ENCODE results near the genes TFE3, PRICKLE3, FOXP3, GAGE12E, USP27X, CLCN5, EZHIP, NUDT11, XAGE2 and GPR173.

- RAMPAGE, long total RNA: no peak
- RRBS: no CpG with 5 or more reads among the region's 4 CpGs
These were observed 8.8 kb downstream of the GRIPAP1 start for GRCh38 chrX:48993235-48993781.

GRCh38 chrX:49041693-49042762 lies 1.1 kb downstream of the TFE3 start:
- RAMPAGE, long total RNA: no peak
- RRBS: no CpG with 5 or more reads among the region's 12 CpGs

DNA sequence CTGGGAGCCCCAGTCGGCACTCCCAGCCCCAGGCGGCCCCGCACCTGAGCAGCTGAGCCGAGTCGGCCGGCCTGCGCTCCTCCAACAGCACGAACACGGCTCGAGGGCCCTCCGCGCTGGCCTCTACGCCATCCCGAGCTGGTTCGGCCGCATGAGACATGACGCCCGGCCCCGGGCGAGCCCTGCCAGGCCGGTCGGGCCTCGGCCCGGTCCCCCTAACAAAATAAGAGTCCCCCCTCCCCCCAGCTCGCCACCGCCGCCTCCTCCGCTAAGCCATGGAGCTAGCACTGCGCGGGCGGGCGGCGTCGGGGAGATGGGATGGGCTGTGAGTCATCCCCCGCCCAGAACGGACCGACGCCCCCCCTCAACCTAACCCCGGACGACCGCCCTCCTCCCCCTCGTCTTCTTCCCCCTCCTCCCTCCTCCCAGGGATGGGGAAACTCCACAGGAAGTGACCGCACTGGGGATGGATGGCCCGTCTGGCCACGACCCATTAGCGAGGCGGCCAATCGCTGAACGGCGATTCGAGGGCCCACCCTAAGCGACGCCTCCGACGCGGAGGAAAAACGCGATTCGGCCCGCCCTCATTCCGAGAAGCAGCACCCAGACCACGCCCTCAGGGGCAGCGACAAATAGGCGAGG lies at the start of gene TFE3:
Gene TFE3 (minus strand): TSS at position 291 of the 642 bp plus-strand sequence.
- RAMPAGE, long total RNA: start-site peak on the minus strand centred at position 189 of the sequence, 63 bp wide, 501 and 319 reads in 2 replicates; start-site peak on the minus strand centred at position 309 of the sequence, 47 bp wide, 100 and 172 reads in 2 replicates
- RRBS: no CpG with 5 or more reads among the region's 64 CpGs

DNA sequence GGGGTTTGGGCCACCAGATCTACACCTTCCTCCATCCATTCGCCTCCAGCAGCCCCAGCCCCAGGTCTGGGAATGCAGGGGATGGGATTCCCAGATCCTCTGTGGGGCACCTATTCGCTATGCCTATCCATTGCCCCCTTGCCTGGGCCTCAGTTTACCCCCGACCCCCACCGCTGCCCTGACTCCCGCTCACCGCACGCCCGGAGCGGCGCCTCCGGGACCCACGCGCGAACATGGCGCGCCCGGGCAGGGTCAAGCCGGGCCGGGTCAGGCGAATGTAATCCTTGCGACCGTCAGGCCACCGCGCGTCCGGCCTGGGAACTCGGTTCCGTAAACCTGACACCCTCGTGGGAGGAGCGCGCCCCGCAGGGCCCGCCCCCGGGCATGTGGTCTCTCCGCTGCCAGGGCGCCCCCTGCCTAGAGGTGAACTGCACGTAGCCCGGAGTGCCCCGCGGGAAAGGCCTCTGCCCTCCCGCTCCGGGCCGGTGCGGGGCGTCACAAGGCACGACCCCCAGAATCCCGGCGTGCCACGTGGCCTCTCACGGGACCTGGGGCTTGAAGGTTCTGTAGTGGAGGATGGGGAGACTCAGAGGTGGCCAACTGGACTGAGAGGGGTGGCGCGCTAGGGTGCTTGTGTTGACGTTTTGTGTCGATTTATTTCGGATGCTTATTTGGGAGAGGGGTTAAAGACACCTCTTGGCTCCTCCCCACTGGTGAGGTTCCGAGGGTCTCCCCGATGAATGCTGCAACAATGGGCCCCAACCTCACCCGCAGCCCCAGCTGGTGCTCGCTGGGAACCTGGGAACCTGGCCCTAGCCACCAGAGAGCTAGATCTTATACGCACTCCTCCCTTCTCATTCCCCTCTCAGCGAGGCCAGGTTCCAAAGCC lies at the start of gene PRICKLE3:
Gene PRICKLE3 (minus strand): TSS at position 311 of the 889 bp plus-strand sequence.
- RAMPAGE, long total RNA: start-site peak on the minus strand centred at position 284 of the sequence, 81 bp wide, 80 and 95 reads in 2 replicates
- RRBS: 30% methylated on average over 24 of the region's 61 CpGs

DNA sequence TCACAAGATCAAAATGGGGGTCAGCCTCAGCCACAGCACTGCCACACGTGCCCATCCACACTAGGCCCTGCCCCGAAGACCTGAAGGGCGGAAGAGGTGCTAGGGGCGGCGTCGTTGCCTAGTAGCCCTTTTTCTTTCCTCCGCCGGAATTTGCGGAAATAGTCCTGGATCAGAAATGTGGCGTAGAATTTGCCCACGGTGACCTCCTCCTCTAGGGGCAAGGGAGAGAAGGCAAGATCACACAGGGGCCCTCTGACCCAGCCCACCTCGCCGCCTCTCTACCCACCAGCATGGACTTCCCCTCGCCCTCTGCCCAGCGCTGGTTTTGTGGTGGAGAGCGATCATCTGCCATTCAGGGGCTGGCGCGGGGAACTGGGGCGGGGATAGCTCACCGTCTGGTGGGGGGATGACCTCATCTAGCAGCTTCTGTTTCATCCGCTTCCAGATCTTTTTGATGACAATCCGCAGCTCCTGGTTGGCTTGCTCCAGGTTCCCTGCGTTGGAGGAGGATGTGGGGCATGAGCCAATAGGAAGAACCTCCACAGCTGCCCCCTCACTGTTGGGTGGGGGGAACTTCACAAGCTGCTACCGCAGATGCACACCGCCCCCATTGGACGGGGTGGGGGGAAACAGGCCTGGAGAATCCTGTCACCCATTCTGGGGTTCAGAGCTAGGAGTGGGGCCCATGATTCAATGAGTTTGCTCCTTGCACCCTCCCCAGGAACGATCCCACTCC lies 9.7 kb upstream of the SYP start:
- RAMPAGE, long total RNA: no peak
- RRBS: no CpG with 5 or more reads among the region's 27 CpGs

GRCh38 chrX:49264419-49265091 lies at the start of gene FOXP3:
Gene FOXP3 (minus strand): TSS chrX:49264710.
- RAMPAGE, long total RNA: no peak
- RRBS: no CpG with 5 or more reads among the region's 14 CpGs

DNA sequence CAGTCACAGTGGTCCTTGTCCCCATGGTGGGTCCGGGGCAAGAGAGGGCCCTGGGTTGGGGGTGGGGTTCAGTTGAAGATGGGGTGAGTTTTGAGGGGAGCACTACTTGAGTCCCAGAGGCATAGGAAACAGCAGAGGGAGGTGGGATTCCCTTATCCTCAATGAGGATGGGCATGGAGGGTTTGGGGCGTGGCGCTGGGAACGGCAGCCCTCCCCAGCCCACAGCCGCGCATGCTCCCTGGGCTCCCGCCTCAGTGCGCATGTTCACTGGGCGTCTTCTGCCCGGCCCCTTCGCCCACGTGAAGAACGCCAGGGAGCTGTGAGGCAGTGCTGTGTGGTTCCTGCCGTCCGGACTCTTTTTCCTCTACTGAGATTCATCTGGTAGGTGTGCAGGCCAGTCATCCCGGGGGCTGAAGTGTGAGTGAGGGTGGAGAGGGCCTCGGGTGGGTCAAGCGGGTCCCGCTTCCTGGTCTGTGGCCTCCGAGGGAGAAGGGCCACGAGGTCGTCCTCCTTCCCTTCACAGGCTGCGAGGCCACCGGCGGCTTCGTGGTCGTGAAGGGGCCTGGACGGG lies at the start of gene GAGE12E:
Gene GAGE12E (plus strand): TSS at position 274 of the 571 bp plus-strand sequence.
- RAMPAGE, long total RNA: no peak
- RRBS: no CpG with 5 or more reads among the region's 28 CpGs

- RAMPAGE, long total RNA: no peak
- RRBS: 9% methylated on average over 9 of the region's 75 CpGs
These were observed at the start of gene USP27X for GRCh38 chrX:49878800-49879760. Gene USP27X (plus strand): TSS chrX:49879484.

- RAMPAGE, long total RNA: no peak
- RRBS: 31% methylated on average over 13 of the region's 53 CpGs
These were observed at the start of gene CLCN5 for GRCh38 chrX:49922228-49922851. Gene CLCN5 (plus strand): TSS chrX:49922596.

DNA sequence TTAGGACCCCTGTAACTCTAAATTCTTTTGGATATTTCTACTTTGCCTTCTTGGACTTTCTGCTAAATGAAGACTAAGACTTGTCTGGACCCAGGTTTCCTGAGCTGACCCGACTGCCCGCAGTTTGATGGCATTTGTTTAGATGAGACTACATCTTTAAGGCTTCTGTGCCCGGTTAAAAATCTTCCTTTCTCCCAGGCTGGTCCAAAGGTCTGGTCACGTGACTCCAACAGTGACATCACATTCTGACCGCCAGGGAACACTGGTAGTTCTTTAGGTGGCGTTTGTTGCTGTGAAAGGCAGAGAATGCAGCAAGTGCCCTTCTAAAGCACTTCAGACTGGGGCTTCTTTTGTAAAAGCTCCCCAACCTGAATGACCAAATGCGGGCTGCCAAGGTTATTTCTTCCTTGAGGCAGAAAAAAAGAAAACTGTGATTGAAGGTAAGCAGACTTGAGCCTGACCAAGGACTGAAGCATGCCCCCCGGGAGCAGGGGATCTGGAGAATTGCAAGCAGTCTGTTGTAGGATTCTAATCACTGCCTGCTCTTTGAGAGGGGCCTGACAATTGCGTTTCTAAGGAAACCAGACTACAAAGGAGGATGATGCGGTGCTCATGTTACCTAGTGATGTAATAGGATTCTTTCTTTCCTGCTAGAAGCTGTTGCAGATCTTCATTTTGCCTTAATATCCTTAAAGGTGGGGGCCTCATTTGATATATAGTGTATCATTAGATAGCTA lies 133.3 kb downstream of the AKAP4 start:
- RAMPAGE, long total RNA: no peak
- RRBS: no CpG with 5 or more reads among the region's 10 CpGs

- RAMPAGE, long total RNA: no peak
- RRBS: no CpG with 5 or more reads among the region's 5 CpGs
These were observed 105.8 kb downstream of the AKAP4 start for GRCh38 chrX:50094889-50095566.

- RAMPAGE, long total RNA: no peak
- RRBS: no CpG with 5 or more reads among the region's 10 CpGs
These were observed 170.6 kb downstream of the SHROOM4 start for GRCh38 chrX:50643183-50643907.

DNA sequence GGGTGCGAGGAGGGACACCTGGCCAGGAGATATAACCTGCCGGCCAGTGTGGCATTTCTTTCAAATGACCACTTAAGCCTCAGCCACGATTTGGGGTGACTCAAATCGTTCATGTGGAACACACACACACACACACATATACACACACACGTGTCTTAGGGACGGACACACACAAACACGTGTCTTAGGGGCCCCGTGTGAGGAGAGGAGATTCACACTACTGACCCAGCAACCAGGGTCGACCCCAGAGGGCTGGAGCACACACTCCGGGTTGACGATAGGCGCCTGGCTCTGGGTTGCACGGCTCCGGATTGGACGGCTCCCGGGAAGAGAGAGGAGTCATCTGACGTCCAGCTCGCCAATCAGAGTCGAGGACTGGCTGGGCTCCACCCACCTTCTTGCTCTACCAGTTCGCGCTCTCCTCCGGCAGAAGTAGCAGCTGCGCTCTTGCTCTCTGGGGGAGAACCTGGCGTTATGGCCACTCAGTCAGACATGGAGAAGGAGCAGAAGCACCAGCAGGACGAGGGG lies at the start of gene EZHIP:
Gene EZHIP (plus strand): TSS at position 406 of the 528 bp plus-strand sequence.
- RAMPAGE, long total RNA: no peak
- RRBS: 87% methylated on average over 11 of the region's 25 CpGs

DNA sequence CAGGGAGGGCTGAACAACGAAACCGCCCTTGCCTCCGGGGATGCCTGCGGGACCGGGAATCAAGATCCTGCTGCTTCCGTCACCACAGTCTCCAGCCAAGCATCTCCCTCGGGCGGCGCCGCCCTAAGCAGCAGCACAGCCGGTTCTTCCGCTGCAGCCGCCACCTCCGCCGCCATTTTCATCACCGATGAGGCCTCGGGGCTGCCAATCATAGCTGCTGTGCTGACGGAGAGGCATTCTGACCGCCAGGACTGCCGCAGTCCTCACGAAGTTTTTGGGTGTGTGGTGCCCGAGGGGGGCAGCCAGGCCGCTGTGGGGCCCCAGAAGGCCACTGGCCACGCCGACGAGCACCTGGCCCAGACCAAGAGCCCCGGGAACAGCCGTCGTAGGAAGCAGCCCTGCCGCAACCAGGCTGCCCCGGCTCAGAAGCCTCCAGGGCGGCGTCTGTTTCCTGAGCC lies 352 bp downstream of the EZHIP start:
- RAMPAGE, long total RNA: no peak
- RRBS: 91% methylated on average over 14 of the region's 33 CpGs

- RAMPAGE, long total RNA: start-site peak on the minus strand at chrX:51496532-51496572, 32 and 17 reads in 2 replicates
- RRBS: 13% methylated on average over 5 of the region's 78 CpGs
These were observed at the start of gene NUDT11 for GRCh38 chrX:51496072-51496778. Gene NUDT11 (minus strand): TSS chrX:51496592.

GRCh38 chrX:52368850-52369291 lies at the start of gene XAGE2:
Gene XAGE2 (plus strand): TSS chrX:52369021.
- RAMPAGE, long total RNA: no peak
- RRBS: no CpG with 5 or more reads among the region's 19 CpGs

- RAMPAGE, long total RNA: no peak
- RRBS: no CpG with 5 or more reads among the region's 10 CpGs
These were observed 60.0 kb upstream of the XAGE1B start for GRCh38 chrX:52576810-52577309.

DNA sequence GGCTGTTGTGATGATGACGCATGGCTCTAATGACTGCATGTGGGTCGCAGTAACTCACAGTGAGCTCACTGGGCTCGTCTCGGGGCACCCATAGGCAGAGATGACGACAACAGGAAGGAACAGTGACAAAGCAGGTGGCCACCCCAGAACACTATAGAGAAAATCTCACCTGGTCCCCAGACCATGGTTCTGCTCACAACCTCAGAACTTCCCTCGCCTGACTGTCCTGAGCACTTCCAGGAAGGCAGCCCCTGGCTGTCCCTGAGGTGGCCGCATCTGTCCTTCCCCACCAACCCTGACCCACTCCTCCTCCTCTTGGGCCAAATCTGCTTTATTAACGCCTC lies 30.8 kb upstream of the FAM156A start:
- RAMPAGE, long total RNA: no peak
- RRBS: no CpG with 5 or more reads among the region's 8 CpGs

DNA sequence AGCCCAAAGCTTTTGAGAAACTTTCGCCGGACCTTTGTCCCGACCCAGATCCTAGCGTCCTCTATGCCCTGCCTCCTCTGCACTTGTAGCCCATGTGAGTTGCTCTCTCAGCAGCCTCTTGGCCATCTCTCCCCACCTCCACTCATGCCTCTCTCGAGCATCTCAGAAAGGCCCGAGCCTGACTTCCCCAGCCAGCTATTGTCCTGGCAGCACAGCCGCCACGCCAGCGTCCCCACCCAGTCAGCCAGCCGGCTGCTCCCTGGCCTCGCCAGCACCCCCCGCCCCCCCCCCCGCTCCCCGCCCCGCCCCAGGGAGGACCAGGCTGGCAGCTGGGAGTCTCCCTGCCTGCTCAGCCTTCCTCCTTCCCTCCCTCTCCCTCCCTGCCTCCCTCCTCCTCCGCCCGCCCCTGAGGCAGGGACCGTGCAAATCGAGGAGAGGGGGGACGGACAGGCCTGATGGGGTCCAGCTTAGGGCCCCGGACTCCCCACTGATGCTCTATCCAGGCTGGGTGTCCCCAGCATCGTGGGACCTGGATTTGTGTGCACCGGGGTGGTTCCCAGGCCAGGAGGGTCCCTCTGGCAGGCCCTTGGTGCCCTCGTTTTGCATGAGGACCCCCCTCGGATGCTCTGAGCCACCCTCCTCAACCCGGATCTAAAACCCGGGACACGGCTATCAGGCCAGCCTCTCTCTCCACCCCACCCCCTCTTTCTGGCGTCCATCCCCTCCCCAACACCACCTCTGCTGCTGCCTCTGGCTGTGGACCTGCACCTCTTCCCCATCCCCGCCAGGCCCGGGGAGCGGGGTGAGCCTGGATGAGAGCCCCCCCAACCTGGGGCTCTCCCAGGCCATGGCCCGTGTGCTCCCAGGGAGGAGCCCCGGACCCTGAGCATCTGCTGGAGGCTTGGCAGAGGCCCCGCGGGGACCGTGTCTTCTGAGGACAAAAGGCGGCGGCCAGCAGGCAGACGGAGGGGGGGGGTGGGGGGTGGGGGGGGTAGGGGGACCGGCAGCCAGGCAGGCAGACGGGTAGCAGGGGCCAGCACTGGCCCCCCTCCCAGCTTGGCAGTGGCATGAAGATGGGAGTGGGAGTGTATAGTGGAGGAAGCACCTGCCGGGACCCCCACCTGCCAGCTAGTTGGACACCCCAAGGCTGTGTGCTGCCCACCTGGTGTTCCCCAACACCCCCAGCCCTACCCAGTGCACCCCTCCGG lies at the start of gene GPR173:
Gene GPR173 (plus strand): TSS at position 698 of the 1,208 bp plus-strand sequence.
- RAMPAGE, long total RNA: no peak
- RRBS: 40% methylated on average over 11 of the region's 44 CpGs

DNA sequence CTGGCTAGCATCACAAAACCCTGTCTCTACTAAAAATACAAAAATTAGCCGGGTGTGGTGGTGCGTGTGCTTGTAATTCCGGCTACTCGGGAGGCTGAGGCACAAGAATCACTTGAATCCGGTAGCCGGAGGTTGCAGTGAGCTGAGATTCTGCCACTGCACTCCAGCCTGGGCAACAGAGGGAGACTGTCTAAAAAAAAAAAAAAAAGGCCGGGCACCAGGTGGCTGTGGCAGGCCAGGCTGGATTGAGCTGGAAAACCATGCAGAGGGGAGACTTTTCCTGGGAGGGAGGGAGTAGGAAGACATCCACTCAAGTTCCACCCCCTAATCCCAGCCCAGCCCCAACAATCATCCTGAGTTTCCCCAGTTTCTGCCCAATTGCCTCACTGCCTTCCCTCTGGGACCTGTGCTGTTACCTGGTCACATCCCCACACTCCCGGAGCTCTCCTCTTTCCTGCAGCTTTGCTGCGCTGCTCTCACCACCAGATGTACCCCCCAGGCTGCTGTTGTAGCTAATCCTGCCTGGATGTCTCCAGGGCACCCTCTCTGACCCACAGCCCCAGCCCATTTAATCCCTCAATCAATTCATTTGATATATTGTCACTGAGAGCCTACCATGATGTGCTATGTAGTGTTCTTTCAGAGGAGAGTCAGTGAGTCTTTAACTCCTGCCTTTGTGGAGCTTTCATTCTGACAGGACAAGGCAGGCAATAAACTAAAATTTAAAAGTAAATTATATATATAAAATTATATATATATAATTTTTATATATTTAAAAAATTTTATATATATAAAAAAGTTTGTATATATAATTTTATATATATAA lies 8.9 kb upstream of the TSPYL2 start:
- RAMPAGE, long total RNA: no peak
- RRBS: no CpG with 5 or more reads among the region's 9 CpGs